ENCODE results near the genes C2CD6, CDK15 and KIAA2012.

DNA sequence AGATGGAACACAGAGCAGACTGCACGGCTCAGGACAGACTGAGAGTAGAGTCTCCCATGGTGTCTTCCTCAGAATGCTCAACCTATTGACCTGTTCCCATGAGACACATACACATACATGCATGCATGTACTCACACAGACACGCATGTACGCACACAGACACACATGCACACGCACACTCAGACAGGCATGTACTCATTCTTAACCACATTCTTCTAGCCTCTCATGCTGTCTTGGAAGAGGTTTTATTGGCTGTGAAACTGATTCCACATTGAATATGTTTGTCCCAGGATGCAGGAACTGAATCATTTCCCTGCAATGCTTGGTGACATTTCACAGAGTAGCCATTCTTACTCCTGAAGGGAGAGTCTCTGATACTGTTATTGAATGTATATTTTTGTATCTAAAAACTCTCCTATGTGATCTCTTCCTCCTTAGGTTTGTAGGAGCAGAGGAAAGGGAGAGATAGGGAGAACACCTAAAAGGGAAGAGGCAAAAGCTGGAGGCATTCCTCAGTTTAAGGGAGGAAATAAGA, 23.4 kb upstream of the BZW1 start:
- RRBS, result no CpG with 5 or more reads among the region's 4 CpGs

GRCh38 chr2:200831181-200831488, 19.4 kb downstream of the BZW1 start:
- RRBS, result no CpG with 5 or more reads among the region's 7 CpGs

DNA sequence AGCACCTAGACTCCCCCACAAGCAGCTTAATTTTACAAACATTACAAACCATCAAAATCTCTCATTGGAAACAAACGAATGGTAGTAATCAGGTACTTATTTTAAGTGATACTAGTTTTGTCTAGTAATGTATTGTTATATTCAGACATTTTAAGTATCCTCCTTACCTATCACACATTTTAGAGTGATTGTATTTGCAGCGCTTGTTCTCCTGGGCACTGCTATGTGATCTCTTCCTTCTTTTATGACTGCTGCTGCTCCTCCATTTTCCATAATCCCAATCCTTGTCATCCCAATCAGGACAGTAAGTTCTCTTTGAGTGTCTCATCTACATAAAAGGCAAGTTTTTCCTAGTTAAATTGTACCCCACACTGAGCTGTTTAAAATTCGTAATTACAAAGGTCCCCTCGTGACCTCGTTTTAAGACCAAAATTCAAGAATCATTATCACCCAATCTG, 2.9 kb downstream of the CLK1 start:
- RRBS, result no CpG with 5 or more reads among the region's 5 CpGs

DNA sequence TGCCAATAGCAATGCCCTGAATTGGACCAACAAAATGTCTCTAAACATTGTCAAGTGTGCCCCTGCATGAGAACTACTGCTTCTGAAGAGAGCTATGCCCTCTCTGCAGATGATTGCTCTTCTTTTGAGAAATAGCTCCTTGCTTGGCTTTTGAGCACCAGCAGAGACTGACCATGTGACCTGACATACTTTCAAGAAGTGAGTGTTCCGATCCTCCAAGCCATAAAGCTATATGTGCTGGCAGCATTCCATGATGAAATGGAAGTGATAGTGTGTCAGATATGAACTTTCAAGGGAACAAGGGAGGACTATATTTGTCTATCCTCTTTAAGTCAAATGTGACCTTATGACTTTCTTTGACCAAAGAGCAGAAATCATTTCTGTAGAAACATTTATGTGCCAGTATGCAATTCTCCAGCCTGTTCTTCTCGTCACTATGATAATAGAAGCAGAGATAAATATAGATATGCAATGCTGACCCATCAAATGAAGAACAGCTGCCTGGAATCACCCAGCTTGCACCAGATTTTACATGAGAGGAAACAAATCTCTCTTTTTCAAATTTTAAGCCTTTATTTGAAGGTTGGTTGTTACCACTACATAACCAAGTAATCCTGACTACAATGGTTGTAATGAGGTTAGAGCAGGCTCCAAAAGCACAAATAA, 14.4 kb downstream of the HYCC2 start:
- RRBS, result no CpG with 5 or more reads among the region's 2 CpGs

GRCh38 chr2:201120899-201121169, 4.9 kb downstream of the CFLAR start:
- RRBS, result no CpG with 5 or more reads among the region's 1 CpG

GRCh38 chr2:201126545-201127486, 10.9 kb downstream of the CFLAR start:
- RRBS, result no CpG with 5 or more reads among the region's 5 CpGs

GRCh38 chr2:201127487-201128056, 11.6 kb downstream of the CFLAR start:
- RRBS, result no CpG with 5 or more reads among the region's 5 CpGs

DNA sequence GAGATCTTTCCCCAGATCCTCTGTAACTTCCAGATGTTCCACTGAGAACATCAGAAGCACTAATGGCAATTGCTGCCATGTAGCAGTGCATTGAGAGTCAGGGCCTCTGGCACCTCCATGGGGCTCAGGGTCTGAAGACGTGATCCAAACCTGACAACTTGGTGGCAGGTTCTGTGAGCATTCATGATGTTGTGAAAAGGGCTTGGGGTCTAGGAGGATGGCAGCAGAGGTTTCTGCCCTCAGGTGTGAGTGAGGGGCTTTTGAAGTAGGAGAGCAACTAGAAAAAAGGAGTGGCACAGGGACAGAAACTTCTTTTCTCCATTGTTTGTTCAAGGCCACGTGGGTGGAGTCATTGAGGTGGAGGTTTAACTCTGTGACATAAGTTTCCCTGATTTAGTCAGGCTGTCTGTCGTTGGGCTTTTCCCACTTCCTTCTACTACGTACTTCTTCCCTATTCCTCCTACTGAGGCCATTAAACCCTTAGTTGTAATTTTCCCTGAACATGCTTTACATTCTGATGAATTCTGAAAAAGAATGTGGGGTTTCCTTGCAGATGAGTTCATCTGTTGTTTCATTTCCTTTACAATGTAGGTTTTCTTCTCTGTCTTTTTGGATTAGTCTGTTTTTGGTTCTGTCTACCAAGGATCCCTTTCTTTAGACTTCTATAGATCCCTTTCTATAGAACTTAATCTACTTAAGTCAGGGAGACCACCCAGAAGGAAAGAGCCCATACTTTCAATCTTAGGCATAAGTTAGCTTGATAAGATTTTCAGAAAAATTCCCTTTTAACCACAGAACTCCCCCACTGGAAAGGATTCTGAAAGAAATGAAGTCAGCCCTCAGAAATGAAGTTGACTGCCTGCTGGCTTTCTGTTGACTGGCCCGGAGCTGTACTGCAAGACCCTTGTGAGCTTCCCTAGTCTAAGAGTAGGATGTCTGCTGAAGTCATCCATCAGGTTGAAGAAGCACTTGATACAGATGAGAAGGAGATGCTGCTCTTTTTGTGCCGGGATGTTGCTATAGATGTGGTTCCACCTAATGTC, 13.3 kb downstream of the CFLAR start:
- RRBS, result no CpG with 5 or more reads among the region's 6 CpGs

DNA sequence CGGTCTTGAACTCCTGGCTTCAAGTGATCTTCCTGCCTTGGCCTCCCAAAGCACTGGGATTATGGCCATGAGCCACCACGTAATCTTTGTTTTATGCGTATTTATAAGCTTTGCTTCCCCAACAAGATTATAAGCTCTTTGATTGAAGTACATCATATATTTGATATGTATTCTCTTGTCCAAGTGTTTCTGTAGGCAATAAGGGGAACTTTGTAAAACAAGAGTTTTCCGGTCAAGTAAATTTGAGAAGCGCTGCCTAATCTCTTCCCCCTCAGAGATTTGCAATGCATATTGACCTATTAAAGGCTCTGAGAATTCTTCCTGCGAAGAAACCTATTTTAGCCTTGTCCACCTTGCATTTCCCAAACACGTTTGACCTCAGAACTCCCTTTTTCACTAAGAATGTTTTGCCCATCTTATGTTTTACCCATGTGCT, 27.0 kb upstream of the CASP10 start:
- RRBS, result no CpG with 5 or more reads among the region's 7 CpGs

GRCh38 chr2:201169730-201169993, 13.3 kb upstream of the CASP10 start:
- RRBS, result no CpG with 5 or more reads among the region's 2 CpGs

- RRBS, result no CpG with 5 or more reads among the region's 7 CpGs
These were observed 37.1 kb downstream of the CASP10 start for GRCh38 chr2:201219748-201220753.

GRCh38 chr2:201465744-201466163, 14.2 kb downstream of the STRADB start:
- RRBS, result no CpG with 5 or more reads among the region's 2 CpGs

- RRBS, result 60% methylated on average over 4 of the region's 37 CpGs
These were observed at the start of gene C2CD6 for GRCh38 chr2:201618886-201619829. C2CD6 (minus strand) TSS chr2:201619178.

DNA sequence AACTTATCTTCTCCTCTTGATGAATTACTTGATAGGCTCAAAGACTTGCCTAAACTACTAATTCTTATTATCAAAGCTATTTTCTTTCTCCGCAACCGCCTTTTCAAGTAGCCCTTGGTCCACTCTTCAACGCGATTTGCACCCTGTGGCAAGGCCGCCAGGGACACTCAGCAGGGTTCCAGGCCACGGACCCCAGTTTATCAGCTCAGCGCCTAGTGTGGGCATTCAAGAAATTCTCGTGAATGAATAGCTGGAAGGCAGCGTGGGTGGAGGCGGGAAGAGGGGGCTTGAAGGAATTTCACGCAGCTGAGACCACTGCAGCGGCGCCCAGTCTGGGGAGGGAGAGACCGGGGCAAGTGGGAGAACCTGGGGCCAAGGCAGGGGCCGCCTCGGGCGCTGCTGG, 452 bp downstream of the ALS2 start:
- RRBS, result 2% methylated on average over 4 of the region's 17 CpGs

DNA sequence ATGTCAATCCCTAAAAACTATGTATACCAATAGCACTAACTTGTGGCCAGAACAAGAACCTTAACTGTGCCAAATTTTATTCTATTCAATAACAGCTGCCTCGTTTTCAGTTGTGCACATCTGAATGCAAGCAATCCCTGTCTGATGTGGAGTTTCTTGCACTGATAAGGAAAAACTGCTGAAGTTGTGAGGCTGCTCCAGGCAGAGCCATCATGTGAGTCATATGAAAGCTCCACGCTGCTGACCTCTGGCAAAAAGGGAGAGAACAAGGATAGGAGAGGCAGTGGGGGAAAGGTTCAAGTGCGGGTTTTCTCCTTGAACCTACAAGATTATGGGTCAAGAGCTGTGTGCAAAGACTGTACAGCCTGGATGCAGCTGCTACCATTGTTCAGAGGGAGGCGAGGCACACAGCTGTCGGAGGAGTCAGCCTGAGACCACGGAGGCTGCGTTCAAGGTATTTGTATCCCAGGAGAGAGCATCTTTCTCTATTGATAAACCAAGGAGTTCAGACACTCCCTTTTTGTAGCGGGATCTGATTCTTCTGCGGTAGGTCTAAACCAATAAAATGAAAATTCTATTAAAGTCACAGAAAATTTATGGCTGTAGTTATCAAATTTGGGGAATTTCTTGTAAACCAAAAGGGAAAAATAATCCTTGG, at the start of gene CDK15:
CDK15 (plus strand) TSS at position 204 of the 658 bp plus-strand sequence.
- RRBS, result no CpG with 5 or more reads among the region's 9 CpGs

- RRBS, result no CpG with 5 or more reads among the region's 9 CpGs
These were observed at the start of gene KIAA2012 for GRCh38 chr2:202073023-202073443. KIAA2012 (plus strand) TSS chr2:202073255.

DNA sequence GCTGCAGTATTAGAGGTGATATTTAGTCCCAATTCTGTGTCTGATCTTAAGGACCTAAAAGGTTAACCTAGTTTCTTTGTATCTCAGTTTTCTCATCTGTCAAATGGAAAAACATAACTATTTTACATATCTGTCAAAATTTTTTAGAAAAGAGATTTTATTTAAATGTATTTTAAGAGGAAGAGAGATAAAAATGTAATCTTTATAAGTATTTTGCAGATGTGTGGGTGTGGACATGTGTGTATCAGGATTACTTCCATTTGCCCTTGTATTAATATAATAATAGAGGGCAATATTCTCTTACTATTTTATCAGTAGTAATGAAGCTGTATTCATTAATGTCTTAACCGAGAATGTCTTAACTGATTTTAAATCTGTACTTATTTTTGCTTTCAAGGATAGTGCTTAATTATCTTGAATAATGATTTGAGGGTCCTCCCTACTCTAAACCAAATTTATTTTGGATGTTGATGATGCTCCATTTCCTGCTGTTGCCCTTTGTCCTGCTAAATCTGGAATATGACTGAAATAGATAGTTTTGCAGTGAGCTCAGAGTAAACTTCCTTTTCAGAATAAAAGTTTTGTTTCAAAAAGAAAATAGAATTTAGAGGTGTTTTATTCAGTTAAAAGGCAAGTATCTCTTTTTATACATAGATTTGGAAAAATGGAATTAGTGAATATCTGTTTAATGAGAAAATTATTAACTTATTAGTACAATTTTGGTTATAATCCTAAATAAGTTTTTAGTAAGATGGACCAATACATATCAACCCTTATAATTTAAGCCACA, 8.0 kb downstream of the NBEAL1 start:
- RRBS, result no CpG with 5 or more reads among the region's 1 CpG

DNA sequence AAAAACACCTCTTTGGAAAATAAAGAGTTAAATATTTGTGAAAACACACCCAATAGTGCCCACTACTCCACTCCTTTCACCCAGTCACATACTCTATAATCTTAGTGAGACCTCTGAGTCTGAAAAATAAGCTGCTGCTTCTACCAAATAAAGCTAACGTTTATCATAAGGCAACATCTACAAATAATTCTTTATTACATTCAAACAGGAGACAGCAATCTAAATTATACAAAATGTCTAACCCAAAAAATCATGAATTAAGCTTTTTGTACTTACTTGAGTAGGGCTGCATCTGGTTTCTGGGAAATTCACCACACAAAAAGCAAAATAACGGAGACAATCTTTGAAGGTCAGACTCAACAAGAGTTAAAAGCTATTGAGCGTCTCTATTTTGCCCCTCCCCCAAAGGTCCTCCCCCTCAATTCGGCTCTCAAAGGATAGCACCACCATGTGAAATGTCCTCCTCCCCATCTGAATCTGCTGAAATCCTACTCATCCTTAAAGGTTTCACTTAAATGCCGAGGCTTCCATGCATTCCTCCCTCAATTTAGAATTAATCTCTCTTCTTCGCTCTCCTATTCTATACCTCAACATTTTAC, 1.9 kb downstream of the RAPH1 start:
- RRBS, result no CpG with 5 or more reads among the region's 6 CpGs

DNA sequence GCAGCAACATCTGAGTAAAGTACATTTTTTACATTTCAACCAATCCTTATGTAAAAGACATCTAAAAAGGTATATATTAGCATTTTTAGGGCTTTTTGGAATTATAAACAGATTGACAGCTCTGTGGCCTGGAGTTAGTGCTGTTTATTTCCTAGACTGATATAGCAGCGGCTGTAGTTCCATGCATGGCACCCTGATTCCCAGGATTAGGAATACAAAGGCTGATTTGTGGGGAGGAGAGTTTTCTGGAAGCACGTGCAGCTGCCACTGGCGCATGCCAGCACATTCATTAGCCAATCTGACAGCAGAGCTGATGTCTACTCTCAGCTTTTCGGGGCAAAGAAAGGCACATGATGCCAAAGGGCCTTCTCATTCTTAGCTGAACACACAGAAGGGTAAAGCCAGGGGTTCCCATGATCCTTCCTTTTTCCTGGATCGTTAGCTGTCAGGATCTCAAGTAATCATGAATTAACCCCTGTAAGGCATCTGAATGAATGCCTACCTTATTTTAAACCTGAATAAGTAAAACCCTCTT, 45.7 kb upstream of the RAPH1 start:
- RRBS, result no CpG with 5 or more reads among the region's 5 CpGs

GRCh38 chr2:203582397-203583142, 47.5 kb upstream of the RAPH1 start:
- RRBS, result no CpG with 5 or more reads among the region's 6 CpGs